ENCODE results near the gene MAFB.

- PRO-cap, result no peak
These were observed 137.9 kb downstream of the MAFB start for GRCh38 chr20:40550982-40551720.

DNA sequence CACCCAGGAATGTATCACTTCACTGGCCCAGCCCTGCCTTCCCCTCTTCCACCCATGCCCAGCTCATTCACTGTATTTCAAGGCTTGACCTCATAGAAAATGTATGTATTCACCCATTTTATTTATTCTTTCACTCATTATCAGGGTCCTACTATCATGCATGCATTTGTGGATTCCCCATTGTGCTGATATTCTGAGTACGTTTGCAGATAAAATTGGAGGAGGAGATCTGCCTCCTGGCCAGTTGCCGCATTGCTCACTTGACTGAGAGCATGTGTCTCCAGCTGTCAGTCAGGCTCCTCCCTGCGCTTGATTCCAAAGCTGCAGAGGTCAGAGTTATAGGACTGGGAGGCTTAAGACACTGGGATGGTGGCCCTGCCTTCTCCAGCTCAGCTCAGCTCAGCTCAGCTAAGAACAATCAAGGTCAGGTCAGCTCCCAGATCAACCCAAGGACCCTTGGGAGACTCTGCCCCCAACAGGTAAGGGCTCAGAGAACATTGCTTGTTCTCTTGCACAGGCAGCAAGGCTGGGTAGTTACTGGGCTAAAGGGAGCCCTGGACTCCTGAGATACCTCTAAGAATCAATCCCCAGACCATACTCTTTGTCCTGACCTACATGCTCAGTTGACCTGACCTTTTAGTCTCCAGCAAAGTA lies 104.6 kb downstream of the MAFB start:
- PRO-cap, result no peak

GRCh38 chr20:40686995-40687313 lies 2.1 kb downstream of the MAFB start:
- PRO-cap, result no peak

DNA sequence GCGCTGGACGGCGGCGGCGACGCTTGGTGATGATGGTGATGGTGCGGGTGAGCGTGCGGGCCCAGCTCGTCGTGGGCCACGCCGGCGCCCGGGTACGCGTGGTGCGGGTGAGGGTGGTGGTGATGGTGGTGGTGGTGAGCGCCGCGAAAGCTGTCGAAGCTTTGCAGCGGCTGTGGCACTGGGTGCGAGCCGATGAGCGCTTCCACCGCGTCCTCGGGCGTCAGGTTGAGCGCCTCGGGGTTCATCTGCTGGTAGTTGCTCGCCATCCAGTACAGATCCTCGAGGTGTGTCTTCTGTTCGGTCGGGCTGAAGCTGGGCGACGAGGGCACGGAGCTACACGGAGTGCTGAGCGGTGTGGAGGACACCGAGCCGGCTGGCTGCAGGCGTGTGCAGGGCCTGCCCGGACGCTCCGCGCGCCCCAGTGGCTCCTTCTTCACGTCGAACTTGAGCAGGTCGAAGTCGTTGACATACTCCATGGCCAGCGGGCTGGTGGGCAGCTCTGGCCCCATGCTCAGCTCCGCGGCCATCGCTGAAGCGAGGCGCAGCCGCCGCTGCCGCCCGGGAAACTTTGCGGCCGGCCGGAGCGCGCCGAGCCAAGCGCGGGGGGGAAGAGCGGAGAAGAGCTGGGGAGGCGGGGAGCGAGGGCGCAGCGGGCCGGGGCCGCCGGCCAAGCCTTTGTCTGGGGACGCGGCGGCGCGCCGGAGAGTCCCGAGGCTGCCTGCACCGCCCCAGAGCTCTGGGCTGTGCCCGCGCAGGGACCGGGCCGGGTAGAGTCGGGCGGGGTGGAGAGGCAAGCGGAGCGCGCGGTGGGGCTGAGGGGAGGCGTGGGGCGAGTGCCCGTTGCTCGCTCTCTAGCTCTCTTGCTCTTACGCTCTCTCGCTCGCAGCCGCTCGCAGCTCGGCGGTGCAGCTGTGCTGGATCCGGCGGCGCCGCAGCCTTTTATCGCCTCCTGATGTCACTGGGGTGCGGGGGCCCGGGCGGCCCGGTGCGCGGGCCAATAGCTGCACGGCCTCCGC lies at the start of gene MAFB:
Gene MAFB (minus strand): TSS at position 913 of the 1,016 bp plus-strand sequence.
- PRO-cap, result bidirectional peak, plus-strand start outside the sequence, minus-strand start at position 913 of the sequence

GRCh38 chr20:40991112-40992046 lies 37.2 kb upstream of the TOP1 start:
- PRO-cap, result unidirectional peak, minus-strand start at chr20:40991587

- PRO-cap, result no peak
These were observed 19.3 kb downstream of the TOP1 start for GRCh38 chr20:41047770-41048509.

DNA sequence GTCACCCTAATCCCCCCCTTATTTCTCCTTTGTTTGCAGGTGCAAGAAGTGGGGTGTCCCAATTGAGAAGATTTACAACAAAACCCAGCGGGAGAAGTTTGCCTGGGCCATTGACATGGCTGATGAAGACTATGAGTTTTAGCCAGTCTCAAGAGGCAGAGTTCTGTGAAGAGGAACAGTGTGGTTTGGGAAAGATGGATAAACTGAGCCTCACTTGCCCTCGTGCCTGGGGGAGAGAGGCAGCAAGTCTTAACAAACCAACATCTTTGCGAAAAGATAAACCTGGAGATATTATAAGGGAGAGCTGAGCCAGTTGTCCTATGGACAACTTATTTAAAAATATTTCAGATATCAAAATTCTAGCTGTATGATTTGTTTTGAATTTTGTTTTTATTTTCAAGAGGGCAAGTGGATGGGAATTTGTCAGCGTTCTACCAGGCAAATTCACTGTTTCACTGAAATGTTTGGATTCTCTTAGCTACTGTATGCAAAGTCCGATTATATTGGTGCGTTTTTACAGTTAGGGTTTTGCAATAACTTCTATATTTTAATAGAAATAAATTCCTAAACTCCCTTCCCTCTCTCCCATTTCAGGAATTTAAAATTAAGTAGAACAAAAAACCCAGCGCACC lies 14.1 kb upstream of the PLCG1 start:
- PRO-cap, result no peak

DNA sequence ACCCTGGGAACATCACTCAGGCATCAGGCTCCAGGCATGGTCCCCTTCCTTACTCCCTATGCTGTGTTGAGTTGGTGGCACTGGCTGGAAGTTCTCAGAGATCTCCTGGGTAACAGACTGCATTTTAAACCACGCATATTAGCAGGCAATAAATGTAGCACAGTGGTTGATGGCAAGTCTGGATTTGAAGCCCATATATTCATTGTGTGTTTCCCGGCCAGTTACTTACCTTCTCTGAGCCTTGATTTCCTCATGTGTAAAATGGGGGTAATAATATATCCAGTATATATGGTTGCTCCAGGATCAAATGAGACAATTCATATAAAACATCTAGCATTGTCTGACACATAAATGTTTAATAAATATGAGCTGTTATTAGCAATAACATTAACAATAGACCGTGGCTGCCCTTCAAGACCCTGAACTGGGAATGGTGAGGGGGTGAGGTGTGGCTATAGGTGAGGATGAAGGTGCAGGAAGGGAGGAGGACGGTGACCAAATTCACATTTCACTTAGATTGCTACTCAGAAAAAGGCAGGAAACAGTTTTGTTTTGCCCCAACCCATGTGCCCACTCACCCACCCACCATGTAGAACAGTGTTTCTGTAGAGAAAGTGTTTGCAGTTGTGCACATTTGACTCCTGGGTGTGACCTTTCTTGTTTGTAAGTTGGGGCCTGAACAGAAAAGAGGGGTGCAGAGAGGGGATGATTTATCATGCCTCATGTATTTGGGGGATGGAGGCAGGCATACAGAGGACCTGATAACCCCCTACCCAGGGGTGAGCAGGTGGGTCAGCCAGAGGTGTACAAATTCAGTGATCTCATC lies 2.2 kb downstream of the PLCG1 start:
- PRO-cap, result no peak

GRCh38 chr20:41162919-41163527 lies 25.7 kb downstream of the PLCG1 start:
- PRO-cap, result no peak

DNA sequence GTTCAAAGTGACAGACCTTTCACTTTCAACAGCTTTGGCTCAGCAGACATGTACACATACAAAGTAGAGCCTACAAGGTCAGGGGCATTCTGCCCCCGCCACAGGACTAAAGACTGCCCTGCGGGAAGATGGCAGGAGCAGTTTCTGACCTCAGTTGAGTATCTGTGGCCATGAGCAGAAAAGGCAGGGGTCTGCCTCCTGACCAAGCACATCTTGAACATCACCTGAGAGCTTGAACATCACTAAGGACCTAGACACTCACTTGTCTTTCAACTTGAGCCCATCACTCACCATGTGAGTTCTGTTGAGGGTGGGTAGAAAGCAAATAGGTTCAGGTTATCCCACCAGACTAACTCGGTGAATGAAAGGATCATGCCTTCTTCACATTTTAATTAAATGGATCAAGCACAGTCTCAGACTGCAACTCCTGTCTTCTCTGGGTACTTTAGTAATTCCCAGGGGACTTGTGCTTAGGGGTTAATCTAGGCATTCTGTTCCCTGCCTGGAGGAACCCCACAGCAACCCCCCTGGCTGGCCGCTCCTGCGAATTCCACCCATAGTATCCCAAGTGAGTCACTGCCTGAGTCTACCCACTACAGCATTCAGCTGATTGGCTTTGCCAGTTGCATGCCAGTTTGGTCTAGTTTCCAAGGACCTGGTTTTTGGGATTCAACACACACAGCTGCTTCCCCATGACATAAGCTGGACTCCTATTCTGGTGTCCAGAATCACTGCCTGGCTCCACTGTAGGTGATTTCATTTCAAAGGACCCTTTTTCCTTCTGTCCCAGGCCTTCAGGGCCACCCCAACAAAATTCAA lies 40.1 kb downstream of the PLCG1 start:
- PRO-cap, result no peak

DNA sequence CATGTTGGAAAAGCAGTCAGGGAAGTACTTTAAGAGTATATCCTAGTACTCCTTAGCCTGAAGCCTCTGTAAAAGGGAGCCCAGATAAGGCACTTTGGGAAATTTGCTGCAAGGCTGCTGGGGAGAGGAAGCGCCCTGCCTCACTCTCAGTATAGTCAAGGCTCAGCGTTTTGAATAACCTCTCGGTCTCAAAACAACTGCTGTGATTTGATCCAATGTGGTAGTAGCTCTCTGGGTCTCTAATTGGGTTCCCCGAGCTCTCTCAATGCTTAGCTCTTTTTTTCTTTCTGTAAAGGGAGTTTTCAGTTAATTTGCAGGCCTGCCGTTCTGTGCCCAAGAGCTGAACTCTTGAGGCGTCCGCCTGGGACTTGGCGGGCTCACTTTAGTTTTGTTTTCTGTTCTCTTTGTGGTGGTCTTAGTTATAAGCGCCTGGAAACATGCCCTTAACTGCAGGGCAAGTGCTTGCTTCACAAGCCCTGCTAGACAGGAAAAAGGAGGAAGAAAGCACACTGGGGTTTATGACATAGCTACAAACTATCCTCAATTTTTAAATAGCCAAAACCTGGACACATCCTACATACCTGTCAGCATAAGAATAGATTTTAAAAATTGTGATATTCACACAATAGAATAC lies 41.1 kb downstream of the ZHX3 start:
- PRO-cap, result no peak

- PRO-cap, result no peak
These were observed 5.8 kb upstream of the LPIN3 start for GRCh38 chr20:41334754-41335353.

DNA sequence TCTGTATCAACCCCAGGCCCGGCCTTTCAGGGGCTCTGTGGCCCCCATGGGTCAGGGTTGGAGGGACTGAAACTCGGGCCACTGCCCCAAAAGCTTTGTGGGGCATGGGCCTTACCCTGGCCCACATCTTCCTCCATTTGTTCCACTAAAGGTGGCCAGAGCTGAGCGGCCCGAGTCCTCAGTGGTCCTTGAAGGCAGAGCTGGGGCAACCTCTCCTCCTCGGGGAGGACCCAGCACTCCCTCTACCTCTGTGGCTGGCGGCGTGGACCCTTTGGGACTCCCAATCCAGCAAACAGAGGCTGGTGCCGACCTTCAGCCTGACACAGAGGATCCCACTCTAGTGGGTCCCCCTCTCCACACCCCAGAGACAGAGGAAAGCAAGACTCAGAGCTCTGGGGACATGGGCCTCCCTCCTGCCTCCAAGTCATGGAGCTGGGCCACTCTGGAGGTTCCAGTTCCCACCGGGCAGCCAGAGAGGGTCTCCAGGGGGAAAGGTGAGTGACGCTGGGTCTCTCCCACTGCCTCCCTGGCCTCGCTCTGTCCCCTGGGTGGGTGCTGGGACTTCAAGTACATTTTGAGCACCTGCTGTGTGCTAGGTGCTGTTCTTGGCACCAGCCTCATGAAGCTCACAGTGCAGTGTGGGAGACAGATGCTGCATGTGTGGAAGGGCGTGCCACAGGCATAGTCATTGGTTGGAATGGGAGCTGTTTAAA lies 9.4 kb downstream of the LPIN3 start:
- PRO-cap, result no peak

GRCh38 chr20:41414972-41415647 lies 48.5 kb upstream of the EMILIN3 start:
- PRO-cap, result no peak

- PRO-cap, result no peak
These were observed 23.6 kb downstream of the CHD6 start for GRCh38 chr20:41594396-41595229.

- PRO-cap, result unidirectional peak, minus-strand start at chr20:41693238; bidirectional peak, plus-strand start at chr20:41693576, minus-strand start at chr20:41693287
These were observed 75.2 kb upstream of the CHD6 start for GRCh38 chr20:41693099-41694149.

DNA sequence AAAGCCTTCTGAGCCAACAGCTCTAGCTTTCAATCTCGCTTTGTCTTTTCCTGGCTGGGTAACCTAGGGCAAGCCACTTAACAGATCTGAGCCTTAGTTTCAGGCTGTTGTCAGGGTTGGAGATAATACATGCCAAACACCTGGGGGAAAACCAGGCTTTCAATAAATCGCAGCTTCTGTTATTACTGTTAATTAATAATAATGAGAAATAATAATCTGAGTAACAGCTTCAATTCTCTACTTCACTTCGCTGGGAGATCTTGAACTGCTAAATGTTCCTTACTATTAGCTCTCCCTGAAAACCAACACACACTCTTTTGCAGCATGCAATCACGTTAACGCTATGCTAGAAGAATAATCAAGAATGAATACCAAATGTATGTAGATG lies 127.4 kb downstream of the PTPRT start:
- PRO-cap, result no peak

- PRO-cap, result no peak
These were observed 4.8 kb downstream of the SRSF6 start for GRCh38 chr20:43462374-43463029.

DNA sequence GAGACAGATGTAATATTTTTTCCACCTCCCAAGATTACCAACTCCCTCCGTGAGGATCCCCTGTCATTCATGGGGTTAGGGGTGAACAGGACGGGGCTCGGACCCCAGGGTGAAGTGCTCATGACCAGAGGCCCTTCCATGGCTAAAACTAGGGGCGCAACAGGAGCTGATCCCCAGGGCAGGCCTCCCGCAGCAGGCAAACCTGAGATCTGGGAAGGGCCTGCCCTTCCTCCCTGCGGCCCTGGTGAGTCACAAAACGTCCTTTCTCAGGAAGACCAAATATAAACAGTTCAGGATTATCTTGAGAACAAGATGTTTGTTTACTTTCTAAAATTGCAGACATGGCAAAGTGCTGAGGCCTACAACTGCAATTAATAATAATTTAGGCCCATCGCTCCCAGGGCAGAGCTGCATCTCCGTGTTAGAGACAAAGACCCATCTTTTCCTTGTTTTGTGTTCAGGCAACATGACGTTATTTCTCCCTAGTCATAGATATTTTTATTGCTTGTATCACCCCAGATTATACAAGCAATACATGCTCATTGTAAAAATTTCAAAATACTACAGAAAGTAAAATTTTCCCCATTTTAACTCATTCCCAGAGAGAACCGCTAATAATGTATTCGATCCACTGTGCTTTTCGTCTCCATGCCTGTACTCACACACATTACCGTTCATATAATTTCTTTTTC lies 64.7 kb upstream of the TOX2 start:
- PRO-cap, result no peak

GRCh38 chr20:43959036-43959785 lies 44.6 kb downstream of the TOX2 start:
- PRO-cap, result no peak

Data from fallopian tube (tissue), 1 donor.